Diencephalon (tissue), 2 donors: ENCODE data around the genes IGSF22 and SLC5A12.

GRCh38 chr11:18725946-18726521 is at the start of gene IGSF22:
TSS of gene IGSF22 (minus strand) at chr11:18726188.
- RAMPAGE, long total RNA, result no peak

- RAMPAGE, long total RNA, result no peak
These were observed 36.4 kb upstream of the NAV2 start for GRCh38 chr11:19676087-19676801.

DNA sequence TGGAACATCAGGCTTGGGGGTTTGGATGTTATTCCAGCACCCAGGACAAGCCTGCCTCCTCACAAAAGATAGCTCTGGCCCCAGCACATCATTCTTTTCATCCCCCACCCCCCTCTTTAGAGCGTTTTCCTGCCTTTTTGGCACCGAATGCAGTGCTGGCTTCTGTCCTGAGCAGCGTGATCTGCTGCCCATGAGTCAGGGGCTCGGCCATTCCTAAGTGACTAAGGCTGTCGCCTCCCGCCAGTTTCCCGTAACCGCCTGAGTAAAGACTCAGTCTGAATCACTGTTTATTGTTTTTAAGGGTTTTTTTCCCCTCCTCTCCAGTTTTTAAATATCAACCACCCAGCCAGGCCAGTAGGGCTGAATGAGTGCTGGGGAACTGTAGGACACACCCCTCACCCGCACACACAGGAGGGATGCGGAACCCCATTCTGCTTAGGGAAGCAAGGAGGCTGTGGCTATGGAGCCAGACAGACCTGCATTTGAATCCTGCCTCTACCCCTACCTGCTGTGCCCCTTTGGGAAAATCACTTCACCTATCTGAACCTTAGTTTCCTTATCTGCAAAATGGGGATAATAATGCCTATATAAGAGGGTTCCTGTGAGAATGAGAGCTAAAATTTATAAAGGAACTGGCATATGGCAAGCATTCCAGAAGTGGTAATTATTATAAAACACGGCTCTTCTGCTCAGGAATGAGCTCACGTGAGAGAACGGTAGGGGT is 32.4 kb upstream of the NAV2 start:
- RAMPAGE, long total RNA, result no peak

DNA sequence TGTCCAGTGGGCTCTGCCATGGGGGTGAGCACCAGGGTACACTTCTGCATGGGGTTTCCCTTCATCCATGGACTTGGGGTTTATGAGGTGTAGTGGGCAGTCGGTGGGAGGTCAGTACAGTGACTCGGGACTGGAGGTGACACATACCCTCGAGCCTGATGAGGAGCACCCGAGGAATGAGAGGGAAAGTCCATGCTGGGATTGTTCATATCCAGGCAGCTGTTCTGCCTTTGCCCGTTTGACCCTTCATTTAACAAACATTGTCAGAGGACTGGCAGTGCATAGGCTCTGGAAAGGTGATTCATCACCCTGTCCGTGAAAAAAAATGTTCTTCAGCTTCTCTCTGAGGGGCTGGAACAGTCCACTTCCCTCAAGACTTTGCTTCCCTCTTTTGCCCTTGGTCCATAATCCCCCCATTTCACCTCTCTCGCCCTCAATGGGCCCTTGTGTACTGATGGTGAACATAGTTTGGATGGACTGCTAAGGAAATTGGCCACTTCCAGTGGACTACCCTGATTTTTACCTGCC is 2.8 kb downstream of the NAV2 start:
- RAMPAGE, long total RNA, result no peak

GRCh38 chr11:19717015-19717471 is 4.4 kb downstream of the NAV2 start:
- RAMPAGE, long total RNA, result no peak

DNA sequence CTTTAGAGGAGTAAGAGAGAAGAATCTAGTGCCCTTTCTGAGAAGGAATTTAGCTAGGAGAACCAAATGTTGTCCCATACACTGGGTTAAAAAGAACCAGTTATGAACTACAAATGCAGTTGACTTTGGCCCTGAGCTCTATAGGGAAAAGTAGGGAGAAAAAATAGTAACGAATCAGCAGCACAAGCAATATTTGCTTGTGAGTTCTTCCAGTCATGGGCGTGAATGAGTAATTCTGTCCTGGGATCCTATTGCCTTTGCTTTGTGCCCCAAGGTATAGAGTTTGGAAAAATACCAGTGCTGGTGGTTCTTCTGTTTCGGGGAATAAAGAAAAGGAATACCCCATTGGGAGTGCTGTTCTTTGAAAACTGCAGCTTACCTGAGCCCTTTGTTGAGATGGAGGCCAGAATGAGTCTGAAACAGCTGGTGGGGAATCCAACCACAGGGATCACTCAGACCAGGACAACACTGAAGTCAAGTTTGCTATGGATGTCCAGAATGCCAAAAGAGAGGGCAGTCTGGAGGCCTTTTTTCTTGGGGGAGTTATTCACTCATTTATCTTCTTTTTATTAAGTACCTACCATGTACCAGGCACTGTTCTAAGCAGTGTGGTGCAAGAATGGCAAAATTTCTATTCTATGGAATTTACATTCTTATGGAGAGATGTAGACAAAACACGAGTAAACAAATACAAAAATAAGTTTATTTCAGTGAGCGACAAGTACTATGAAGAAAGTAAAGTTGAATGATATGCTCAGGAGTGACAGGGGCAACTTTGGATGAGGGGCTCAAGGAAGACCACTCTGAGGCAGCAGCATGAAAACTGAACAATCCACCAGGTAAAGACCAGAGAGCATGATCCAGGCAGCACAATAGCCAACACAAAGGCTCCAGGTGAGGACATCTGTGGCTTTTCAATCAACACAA is 48.3 kb downstream of the NAV2 start:
- RAMPAGE, long total RNA, result no peak

DNA sequence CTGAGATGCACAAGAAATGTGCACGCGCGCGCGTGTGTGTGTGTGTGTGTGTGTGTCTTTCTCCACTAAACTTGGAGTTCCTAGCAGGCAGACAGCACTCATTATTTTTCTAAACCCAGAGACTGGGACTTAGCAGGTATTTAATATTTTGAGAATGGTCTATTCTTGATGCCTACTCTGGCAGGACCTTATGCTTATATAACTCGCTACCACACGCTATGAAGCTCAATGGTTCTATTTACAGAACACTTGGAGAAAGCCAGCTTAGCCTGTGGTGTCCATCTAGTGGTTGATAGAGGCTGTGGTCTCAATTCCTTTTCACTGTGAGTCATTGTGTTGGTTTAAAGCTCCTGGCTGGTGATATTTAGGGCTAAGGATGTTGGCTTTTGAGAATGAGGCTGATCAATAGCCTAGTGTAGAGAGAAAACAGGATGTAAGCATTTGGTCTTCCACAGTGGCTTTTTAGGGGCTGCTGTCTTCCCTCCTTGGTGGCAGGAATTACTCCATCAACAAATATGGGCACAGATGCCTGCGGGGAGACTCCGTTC is 206.4 kb downstream of the DBX1 start:
- RAMPAGE, long total RNA, result no peak

DNA sequence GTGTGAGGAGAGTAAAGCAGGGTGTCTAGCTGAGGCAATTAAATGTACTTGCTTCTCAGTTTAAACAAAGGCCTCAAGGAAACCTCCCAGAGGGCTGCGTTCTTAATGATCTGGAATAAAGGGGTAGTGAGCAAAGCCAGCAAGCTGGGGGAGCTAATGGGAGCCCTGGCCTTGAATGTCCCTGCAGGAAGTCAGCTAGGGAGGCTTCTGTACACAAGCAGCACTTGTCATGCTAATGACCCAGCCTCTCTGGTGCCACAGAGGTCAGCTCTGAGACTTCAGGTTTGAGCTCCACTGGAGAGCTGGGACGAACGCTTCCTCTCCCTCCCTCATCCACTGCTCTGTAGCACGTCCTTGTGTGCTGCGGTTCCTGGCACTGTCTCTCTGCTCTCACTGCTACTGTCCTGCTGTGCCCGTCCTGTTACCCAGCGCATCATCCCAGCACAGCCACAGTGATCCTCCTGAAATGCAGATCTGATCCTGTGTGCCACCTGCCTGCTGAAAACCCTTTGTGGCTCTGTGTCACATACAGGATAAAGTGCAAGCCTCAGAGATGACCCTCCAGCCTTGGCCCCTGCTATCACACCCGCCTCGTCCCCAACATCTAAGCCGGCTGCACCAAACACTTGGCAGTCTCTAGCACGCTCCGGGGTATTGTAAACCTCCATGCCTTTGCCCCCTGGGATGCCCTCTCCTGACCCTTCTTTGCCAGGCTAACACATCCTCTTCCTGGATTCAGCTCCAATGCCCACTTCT is 159.6 kb downstream of the DBX1 start:
- RAMPAGE, long total RNA, result no peak

GRCh38 chr11:20001864-20002515 is 158.3 kb downstream of the DBX1 start:
- RAMPAGE, long total RNA, result no peak

- RAMPAGE, long total RNA, result no peak
These were observed 111.4 kb downstream of the DBX1 start for GRCh38 chr11:20048683-20049518.

DNA sequence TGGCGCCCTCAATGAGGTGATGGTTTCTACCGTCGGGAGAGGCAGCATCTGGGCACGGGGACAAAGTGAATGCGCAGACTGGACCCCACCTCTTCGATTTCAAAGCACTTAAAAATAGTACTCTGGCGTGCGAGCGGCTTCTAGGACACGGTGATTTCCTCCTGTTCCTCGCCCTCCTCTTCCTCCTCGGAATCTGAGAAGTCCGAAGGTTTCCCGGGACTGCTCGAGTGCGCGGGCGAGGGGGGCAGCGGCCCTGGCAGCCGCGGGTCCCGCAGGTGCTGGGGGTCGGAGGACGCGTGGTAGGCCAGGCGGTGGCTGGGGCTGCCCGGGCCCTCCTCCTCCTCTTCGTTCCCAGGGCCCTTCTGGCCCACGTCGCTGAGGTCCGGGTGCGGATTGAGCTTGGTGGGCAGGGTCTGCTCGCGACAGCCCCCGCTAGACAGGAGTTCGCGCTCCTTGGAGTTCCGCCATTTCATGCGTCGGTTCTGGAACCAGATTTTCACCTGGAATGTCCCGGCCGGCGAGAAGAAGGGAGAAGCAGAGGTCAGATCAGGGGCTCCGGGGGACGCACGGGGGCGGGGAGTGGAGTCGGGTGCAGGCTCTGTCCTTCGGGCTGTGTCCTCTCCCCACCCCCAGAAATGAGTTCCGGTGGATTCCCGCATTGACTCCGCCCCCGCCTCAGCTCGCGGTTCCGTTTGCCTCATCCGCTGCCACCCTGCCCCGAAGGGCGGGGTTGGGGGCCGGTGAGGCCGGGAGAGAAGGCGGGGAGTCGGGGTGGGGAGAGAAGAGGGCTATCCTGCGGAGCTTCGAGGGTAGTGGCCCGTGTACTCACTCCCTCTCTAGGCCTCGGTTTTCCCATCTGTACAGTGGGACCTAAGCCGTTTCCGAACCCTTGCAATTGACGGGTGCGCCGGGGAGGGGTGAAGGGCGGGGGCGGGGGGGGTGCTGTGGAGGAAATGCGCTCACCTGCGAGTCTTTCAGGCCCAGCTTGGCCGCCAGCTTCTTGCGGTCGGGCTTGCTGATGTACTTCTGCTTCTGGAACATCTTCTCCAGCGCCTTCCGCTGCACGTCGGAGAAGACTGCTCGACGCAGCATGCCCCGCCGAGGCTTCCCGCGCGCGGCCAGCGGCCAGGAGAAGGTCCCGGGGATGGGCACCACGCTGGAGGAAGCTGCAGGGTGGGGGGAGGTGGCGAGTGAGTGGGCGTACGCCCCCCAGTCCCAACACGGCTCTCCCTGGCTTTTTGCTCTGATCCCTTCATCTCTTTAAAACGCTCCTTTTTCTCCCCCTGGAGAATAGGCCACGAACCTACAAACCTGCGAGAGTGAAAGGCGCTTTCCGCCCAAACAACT is 3.7 kb downstream of the DBX1 start:
- RAMPAGE, long total RNA, result no peak

DNA sequence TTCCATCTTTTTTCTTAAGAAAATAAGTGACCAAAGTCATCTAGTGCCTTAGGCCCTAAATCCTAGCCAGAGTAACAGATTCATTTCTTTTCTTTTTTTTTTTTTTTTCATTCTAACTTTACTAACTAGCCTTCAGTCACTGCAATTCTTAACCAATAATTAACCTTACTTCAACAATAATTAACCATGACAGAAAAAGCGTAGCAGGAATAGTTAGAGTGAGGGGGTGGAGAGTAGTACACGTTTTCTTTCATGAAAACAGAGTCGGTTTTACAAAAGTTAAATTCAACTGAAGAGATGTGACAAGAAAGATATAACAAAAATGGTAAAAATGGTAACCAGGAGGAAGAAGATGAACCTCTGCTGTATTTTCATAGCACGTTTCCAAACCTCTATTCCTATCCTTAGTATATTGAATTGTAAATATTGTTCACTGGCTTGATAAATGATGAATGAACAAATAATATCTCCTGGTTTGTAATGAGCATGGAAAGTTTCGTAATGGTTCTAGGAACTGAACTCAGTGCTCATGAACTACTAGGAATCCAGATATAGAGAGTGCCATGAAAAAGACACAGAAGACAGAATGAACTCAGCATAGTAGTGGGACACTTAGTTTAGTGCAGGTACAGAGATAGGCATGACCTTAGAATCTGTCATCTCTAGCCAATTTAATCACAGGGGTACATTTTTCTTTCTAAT is 116.5 kb upstream of the ANO5 start:
- RAMPAGE, long total RNA, result no peak

GRCh38 chr11:24734744-24735295 is 238.0 kb downstream of the LUZP2 start:
- RAMPAGE, long total RNA, result no peak

DNA sequence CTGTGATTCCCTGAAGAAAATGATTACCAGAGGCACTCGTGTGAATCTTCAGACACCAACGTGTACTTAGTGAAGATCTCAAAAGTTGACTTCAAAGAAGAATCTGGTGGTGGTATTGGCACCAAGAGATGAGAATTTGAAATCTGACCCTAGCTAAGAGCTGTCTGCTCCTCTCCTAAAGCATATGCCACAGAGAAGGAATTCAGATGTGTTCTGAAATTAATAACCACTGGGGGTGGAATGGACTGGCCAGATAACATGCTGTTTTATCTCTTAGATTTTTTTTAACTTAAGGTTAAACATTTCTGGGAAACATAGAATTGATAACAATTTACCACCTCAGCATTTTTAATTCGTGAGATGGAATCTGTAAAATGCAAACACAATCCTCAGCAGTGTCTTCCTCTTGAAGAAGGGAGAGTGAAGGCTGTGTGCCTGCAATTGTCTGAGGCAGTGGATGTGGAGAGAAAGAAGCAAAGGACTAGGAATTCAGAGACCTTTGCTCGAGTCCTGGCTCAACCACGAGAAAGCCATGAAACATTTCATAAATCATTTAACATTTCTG is at the start of gene SLC5A12:
Gene SLC5A12, minus strand, starts transcription at position 242 of the 565 bp plus-strand sequence.
- RAMPAGE, long total RNA, result no peak

DNA sequence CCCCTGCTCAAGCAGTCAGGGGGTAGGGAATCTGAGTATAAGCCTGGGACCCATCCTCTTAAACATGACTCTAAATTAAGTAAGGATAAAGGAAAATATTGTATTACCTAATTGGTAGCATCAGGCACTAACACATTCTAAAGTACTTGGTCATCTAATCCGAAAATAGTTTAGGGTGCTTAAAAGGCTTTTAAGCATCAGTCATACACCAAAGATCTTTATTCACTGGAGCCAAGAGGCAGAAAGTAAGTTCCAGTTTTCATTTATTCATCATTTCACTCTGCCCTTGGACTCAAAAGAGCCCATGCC is 119.9 kb upstream of the SLC5A12 start:
- RAMPAGE, long total RNA, result no peak

GRCh38 chr11:26994474-26995249 is 750 bp downstream of the FIBIN start:
- RAMPAGE, long total RNA, result no peak

GRCh38 chr11:26996337-26996992 is 2.6 kb downstream of the FIBIN start:
- RAMPAGE, long total RNA, result no peak

GRCh38 chr11:27258258-27258827 is 104.7 kb downstream of the CCDC34 start:
- RAMPAGE, long total RNA, result no peak

- RAMPAGE, long total RNA, result no peak
These were observed 32.9 kb upstream of the CCDC34 start for GRCh38 chr11:27395453-27396683.

- RAMPAGE, long total RNA, result no peak
These were observed 2.5 kb downstream of the LGR4 start for GRCh38 chr11:27470157-27470384.